ENCODE data around the genes TPSG1, PERCC1, EME2 and SYNGR3.

DNA sequence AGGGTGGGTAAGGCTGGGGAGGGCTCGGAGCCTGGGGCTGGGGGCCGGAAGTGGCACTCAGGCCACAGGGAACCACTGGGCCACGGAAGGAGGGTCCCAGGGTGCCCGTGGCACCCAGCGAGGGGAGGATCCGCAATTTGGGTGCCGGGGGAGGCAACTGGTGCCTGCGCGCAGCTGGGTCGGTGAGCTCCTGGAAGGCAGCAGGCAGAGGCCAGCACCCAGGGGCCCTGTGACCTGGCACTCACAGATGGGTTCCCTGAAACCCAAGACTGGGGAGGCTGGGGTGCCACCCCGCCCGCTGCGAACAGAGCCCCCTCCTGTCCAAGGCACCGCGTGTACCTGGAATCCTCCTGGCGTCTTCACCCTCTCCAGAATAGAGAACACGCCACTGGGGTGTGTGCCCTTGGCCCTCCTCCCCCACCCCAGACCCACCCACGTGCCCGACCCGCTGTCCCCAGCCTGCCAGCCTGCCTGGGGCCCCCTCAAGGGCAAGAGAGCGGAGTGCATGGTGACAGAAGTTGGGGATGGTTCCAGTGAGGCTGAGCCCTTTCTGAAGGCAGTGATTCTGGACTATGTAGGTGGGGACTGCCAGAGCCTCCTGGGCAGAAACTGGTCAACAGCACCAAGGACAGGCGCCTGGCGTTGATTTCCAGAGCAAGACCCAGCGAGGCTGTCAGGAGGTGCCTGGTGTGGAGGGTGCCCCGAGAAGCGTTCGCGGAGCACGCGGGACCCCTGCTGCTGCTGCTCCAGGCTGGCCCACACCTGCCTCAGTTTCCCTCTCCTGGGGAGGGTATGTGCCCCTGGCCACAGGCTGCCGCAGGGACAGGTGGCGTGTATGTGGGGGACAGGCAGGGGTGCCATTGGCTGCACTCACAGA is 918 bp downstream of the SSTR5 start:
- RRBS: no CpG with 5 or more reads among the region's 32 CpGs

DNA sequence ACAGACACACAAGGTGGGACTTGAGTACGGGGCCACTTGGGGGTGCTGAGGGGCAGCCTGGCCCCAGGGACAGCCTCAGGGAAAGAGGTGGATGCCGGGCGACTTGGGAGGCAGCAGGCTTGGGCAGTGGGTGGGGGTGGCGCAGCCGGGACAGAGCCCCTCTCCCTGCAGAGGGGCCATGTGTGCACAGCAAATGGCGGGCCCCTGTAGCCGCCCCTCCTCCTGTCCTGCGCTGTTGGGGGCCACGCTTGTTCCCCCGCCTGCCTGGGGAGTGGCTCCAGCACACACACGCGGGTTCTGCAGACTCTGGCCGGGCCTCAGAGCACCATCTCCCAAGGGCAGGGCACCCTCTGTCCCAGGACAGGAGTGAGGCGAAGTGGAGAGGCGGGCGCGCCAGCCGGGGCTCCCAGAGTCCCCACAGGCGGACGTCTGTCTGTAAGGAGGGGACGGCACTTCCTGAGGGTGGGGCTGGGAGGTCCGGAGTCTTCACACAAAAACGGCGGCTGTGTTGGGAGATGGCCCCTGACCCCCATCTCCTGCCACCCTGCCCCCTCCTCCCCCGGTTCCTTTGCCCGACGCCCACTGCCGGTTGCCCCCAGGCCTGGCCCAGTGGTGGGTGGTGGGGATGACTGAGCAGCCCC is 5.8 kb downstream of the C1QTNF8 start:
- RRBS: 19% methylated on average over 17 of the region's 28 CpGs

GRCh38 chr16:1102609-1103547 is 6.8 kb upstream of the C1QTNF8 start:
- RRBS: 1% methylated on average over 29 of the region's 74 CpGs

GRCh38 chr16:1169385-1170159 is 16.7 kb downstream of the CACNA1H start:
- RRBS: 39% methylated on average over 5 of the region's 46 CpGs

DNA sequence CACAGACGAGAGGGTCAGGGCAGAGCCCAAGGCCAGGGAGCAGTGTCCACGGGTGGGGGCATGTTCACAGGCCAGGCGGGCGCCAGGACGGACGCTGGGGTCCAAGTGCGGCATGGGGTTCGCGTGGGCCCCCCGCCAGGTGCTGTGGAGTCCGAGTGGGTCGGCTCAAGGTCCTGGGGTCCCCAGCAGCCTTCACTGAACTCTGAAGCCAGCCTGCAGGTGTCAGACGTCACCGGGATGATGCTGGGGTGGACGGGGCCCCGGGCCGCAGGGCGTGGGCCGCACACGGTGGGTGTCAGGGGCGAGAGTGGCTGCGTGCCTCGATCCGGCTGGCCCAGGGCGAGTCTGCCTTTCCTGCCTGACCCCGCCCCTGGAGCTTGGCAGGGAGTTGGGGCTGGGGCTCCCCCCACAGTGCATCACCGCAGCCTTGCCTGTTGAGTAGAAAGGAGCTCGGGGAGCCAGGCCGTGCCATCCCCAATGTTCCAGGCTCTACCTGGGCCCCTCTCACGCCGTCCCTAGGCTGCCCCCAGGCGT is 19.0 kb downstream of the CACNA1H start:
- RRBS: 75% methylated on average over 9 of the region's 32 CpGs

GRCh38 chr16:1192937-1193896 is 31.9 kb downstream of the TPSG1 start:
- RRBS: no CpG with 5 or more reads among the region's 34 CpGs

DNA sequence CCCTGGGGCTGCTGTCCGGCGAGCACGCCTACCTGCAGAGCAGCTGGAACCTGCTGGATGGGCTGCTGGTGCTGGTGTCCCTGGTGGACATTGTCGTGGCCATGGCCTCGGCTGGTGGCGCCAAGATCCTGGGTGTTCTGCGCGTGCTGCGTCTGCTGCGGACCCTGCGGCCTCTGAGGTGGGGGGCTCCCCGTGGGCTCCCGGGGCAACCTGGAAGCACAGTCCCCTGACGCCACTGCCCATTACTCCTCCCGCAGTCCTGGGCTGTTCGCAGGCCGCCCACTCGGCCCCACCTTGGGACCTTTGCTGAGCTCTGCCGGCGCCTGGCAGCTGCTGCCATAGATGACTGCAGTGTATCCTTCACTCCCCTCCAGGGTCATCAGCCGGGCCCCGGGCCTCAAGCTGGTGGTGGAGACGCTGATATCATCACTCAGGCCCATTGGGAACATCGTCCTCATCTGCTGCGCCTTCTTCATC is 14.2 kb downstream of the TPSG1 start:
- RRBS: 78% methylated on average over 4 of the region's 25 CpGs

- RRBS: 72% methylated on average over 4 of the region's 14 CpGs
These were observed at the start of gene TPSG1 for GRCh38 chr16:1225078-1225556. Gene TPSG1, minus strand, starts transcription at chr16:1225268.

GRCh38 chr16:1299270-1300194 is 9.9 kb upstream of the UBE2I start:
- RRBS: no CpG with 5 or more reads among the region's 36 CpGs

- RRBS: 5% methylated on average over 4 of the region's 32 CpGs
These were observed 987 bp upstream of the BAIAP3 start for GRCh38 chr16:1332303-1333013.

DNA sequence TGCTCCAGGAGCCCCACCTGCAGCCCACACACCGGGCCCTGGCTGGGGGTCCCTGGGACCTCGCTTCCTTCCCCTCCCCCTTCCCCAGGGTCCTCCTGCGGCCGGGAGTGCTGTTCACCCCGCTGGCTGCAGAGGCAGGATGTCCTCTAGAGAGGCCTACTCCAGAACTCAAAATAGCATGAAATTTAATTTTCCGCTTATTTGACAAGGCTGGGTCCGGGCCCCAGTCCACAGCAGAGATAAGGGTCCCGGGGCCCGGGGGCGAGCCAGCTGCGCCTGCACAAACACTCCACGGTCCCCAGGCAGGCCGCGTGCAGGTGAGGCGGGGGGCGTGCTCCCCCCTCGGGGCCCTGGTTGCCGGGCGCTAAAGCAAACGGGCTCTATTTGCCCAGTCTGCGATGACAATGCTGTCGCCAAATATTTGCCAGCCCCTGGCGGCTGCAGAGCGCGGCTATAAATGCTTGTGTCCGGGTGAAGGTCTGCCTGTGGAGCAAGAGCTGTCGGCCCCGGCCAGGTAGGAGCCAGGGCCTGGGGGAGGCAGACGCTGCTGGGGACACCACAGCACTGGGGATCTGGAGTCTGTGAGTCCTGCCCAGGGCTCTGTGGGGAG is at the start of gene PERCC1:
Gene PERCC1, plus strand, starts transcription at position 484 of the 610 bp plus-strand sequence.
- RRBS: 24% methylated on average over 4 of the region's 29 CpGs

DNA sequence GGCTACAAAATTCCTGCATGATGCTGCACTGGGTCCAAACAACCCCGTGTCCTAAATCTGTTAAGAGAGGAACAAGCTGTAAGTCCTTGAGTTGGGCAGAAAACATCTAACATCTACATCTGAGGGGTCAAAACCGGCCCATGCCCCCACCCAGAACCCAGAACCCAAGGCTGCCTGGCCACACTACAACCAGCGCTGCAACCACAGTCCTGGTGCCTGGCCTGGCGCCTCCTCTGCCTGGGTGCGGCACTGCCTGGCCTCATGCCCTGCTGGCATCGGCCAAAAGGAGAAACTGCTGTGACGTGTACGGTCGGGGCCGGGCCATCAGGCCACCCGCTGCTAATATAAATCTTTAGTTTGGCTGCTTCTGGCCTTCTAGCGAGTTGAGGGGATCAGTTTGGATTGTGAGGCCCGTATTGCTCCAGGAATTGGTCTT is 22.7 kb downstream of the TMEM204 start:
- RRBS: no CpG with 5 or more reads among the region's 13 CpGs

DNA sequence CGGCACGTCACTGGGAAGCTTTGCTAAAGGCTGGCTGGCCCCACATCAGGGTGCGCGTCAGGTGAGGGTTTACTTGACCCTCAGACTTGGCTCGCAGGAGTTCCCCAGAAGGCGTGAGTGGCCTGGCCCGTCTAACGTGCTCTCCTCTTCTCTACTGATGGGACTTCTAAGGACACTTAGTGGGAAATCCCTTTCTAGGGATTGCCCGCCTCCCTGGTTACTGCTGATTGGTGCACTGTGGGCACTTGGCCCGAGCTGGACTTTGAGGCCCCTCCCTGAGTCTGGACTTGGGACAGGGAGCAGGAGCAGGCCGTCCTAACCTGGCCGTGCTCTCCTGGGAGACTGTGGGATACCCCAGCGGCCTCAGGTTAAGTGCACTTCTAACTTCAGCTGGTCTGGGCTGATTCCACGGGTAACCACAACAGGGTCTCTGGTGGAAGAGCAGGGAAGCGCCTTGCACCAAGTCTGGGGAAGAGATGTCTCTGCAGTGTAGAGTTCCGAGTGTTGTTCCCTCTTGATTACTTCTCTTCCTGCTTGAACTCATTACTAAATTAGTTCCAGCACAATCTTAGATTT is 14.7 kb downstream of the IFT140 start:
- RRBS: no CpG with 5 or more reads among the region's 16 CpGs

DNA sequence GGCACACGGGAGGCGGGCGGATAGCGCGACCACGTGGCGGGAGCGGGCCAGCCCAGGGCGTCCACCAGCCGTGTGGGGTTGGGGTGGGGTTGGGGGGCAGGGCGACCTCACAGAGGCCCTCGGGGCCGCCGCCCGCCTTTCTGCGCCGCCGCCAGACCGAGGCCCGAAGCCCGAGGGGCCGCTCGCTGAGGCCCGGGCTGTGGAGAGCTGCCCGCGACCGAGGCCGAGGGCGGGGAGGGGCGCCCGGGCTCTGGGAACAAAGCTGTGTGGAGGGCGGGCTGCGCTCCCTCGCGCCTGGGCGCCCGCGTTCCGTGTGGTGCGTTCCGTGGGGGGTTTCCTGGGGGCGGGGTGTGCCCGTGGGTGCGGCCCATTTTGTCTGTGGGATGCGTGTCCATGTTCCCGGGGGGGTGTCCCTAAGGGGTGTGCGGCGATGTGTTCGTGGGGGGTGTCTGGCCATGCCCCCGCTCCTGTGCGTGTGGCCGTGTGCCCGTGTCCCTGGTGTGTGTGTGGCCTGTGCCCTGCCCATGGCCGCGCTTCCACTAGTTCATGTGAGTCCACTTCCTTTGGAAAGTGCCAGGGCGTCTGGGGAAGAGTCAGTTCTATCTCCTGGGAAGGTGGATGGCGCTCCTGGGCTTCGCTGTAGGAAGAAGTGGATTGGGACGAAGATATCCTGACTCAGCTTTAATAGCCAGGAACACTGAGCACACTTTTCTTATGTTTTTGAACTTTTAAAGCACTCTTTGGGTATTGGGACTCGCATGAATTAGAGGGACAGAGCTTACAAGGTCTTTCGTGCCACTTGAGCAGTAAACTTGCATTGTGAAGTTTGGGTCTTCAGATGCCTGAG is 512 bp downstream of the JPT2 start:
- RRBS: 2% methylated on average over 8 of the region's 61 CpGs

- RRBS: 0% methylated on average over 4 of the region's 93 CpGs
These were observed at the start of gene EME2 for GRCh38 chr16:1772018-1773071. Gene EME2, plus strand, starts transcription at chr16:1772810.

GRCh38 chr16:1816696-1817446 is 9.8 kb downstream of the HAGH start:
- RRBS: 92% methylated on average over 7 of the region's 32 CpGs

DNA sequence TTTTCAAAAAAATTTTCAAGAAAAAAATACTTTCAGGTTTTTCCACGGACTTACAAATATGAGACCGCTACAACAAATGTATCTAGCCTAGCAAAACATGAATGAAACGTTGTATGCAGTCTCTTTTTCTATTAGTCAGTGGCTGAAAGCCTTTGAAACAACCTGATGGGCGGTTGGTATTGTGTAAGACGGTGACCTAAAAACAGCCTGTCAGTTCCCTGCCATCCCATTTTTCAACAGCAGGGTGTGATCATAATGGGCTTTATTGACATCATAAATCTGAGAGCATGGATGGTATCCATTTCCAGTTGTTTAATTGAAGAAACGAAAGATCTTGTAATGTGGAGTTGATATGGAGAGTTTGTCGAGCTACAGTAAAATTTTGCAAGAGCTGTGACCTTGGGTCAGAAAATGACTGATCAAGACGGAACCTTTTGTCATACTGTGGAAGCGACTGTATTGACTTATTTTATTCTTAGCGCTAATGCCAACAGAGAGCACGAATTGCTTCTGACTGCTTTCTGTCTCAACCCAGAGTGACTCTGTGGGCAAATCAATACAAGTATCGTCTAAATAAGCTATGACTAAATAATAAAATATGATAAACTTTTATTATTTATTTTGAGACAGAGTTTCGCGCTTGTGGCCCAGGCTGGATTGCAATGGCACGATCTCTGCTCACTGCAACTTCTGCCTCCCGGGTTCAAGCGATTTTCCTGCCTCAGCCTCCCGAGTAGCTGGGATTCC is 12.3 kb upstream of the MEIOB start:
- RRBS: no CpG with 5 or more reads among the region's 18 CpGs

- RRBS: no CpG with 5 or more reads among the region's 30 CpGs
These were observed 4.5 kb downstream of the MSRB1 start for GRCh38 chr16:1938125-1939277.

- RRBS: 2% methylated on average over 49 of the region's 106 CpGs
These were observed at the start of gene SYNGR3 for GRCh38 chr16:1989576-1990780. Gene SYNGR3, plus strand, starts transcription at chr16:1989970.

GRCh38 chr16:1991876-1992329 is 2.1 kb downstream of the SYNGR3 start:
- RRBS: 2% methylated on average over 6 of the region's 62 CpGs

All from cardiac fibroblast (primary cell).